Rectum (tissue), 1 donor: ENCODE measurements around a stretch of chr6.

GRCh38 chr6:3741961-3742694 lies 9.4 kb downstream of the PXDC1 start:
- PRO-cap: no peak

DNA sequence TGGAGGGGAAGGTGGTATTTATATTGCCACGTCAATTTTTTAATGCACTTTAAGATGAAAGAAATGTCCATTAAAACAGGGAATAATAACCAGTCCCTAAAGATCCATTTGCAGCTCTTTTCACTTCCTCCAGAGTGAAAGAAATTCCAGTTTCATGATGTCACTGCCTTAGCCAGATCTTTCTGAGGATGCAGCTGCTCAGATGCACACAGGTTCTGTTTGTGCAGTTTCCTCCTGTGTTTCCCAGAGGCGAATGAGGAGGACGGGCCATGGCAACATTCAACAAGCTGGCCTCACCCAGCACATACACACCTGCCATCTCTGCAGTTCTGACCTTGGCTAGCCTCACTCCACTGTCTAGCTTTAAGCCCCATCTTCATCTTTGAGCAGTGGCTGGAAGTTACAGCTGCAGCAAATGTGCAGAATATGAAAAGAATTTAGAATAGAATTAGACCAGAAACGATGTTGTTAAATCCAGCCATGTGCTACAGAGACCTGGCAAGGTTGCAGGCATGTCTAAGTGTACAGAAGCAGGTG lies 34.9 kb downstream of the FAM50B start:
- PRO-cap: no peak

- PRO-cap: no peak
Measured at GRCh38 chr6:3908648-3909640, 59.8 kb downstream of the FAM50B start.

DNA sequence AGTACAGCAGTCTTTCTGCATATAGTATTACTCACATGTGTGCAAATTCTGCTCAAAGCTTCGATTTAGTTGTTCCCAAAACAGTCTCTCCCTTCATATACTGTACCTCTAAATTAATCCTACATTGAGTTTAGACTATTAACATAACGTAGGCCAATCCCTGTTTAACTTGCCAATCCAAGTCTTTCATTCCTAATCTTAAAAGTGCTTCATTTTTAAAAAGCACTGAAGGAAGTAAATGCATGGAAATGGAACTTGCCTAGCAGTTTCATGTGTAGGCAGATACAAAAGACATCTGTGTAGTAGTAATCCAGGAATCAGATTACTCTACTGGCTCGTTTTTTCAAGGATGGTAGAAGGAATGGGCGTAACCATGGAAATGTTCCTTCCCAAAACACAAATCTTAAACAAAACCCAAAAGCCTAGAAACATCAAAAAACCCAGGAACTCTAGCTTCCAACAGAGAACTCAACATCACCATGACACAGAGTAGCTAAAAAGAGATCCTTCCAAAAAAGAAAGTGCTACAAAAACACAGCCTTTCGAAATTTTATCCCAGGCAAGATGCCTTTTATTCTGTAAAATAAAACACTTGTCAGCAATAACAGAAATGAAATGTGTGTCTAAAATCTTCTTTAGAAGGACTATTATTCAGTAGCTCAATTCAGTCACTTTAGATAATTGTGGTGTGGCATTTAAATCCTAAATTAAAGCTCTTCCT lies 24.0 kb upstream of the PRPF4B start:
- PRO-cap: no peak

DNA sequence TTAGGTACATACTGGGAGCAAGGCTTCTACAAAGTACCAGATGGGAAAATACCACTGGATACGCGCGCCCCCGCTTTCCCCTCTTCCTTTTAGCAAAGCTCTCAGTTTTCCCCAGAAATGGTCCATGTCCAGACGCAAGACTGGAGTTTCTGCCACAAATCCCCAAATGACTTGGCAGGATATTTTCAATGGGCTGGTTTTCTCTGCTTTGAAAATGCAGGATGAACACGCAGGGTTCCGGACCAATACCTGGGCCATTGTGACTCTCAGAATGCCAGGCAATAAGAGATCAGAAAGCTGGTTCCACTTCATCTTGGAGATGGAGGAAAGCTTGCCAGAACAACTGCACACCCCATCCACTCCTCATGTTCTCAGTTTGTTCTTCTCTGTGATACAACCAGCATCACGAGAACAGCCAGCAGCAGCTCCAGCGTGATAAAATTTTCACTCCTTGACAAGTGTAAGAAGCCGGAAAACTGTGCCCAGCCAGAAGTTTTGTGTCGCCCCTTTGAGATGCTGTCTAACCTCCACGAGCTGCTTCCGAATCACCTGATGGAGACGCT lies 8.3 kb upstream of the FAM217A start:
- PRO-cap: no peak

GRCh38 chr6:4133745-4134568 lies 1.4 kb downstream of the ECI2 start:
- PRO-cap: no peak

DNA sequence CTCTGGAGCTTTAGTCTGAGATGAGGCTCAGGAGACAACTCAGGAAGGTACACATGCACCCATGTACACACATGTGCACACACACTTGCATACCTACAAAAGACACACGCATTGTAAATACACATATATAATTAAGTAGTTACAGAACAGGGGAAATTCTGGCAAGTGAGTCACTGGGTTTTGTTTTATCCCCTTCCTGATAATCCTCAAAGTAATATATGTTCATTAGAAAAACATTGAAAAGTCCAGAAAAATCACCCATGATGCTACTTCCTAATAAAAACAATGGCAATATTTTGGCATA lies 115.2 kb upstream of the ECI2 start:
- PRO-cap: unidirectional peak, minus-strand start at position 182 of the sequence

GRCh38 chr6:4281470-4282471 lies 146.4 kb upstream of the ECI2 start:
- PRO-cap: no peak

GRCh38 chr6:4356997-4357513 lies 221.7 kb upstream of the ECI2 start:
- PRO-cap: no peak

DNA sequence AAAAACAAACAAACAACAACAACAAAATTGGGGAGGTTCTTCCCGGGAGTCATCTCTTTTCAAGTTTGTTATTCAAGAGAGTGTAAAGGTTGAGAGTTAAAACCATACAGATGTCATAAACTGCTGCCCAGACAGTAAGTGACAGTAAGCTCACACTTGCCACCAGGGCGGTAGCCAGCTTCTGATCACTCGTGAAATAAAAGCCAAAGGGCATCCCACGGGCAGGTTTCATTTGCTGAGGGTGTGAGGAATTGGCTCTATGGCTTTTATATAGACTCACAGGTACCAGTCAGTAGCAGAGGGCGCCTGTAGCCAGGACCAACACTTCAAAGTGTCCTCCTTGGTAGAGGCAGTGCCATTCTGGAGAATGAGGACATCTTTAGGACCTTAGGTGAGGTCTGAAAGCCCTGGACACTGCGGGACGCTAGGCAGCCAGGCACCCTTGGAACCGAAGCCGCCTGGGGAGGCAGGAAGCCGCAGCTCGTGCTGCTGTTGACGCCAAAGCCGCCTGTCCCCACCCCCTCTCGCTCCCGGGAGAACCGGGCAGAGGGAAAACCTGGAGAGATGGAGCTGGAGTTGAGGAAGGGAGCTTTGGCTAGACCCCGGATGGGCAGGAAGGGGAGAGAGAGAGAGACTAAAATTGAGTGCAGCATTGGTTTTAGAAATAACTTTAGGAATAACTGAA lies 128.8 kb upstream of the CDYL start:
- PRO-cap: unidirectional peak, minus-strand start at position 456 of the sequence

- PRO-cap: no peak
Measured at GRCh38 chr6:4772705-4773246, 3.4 kb upstream of the CDYL start.

GRCh38 chr6:4781992-4782298 lies 5.7 kb downstream of the CDYL start:
- PRO-cap: unidirectional peak, minus-strand start at chr6:4782129

DNA sequence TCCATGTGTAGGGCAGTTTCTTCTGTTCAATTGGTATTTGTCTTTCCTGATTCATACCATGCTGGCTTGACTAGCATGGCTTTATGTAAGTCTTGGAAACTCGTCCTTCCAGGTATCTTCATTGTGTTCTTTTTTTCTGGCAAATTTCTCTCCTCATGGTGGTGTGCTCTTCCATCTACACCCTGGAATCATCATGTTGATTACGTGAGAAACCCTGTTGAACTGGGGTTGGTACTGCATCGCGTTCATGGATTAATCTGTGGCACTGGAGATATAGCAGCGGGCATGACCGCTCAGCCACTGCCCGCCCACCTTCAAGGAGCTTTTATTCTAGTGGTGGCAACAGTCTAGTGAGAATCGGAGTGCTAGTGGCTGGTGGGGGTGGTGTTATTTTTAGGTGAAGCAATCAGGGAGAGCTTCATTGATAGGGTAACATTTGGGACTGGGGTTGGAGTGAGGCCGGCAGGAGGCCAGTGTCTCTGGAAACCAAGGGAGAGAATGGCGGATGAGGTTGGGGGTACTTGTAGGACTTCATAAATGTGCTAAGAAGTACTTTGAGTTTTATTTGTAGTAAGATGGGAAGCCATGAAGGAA lies 16.9 kb downstream of the CDYL start:
- PRO-cap: no peak

DNA sequence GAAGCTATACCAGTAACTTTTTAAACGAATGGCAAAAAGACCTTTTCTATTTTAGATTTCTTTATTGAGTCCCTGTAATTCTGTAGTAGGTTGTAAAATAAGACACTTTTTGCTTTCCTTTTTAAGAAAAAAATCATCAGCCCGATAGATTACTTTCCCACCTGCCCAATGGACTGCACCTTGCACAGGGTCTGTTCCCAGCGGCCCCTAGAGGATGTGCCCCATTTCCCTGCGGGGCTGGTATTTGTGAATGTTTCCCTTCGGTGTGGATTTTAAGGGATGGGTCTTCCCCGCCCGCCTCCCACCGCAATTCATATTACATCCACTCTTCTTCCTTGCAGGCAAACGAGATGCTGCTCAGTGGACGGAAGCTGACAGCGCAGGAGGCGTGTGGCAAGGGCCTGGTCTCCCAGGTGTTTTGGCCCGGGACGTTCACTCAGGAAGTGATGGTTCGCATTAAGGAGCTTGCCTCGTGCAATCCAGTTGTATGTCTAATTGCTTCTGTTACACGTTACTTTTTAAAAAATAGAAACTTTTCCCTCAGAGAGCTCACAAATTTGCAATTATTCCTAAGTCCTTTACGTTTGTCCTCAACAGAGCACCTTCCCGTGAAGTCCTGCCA lies 51.8 kb downstream of the RPP40 start:
- PRO-cap: unidirectional peak, minus-strand start at position 300 of the sequence

DNA sequence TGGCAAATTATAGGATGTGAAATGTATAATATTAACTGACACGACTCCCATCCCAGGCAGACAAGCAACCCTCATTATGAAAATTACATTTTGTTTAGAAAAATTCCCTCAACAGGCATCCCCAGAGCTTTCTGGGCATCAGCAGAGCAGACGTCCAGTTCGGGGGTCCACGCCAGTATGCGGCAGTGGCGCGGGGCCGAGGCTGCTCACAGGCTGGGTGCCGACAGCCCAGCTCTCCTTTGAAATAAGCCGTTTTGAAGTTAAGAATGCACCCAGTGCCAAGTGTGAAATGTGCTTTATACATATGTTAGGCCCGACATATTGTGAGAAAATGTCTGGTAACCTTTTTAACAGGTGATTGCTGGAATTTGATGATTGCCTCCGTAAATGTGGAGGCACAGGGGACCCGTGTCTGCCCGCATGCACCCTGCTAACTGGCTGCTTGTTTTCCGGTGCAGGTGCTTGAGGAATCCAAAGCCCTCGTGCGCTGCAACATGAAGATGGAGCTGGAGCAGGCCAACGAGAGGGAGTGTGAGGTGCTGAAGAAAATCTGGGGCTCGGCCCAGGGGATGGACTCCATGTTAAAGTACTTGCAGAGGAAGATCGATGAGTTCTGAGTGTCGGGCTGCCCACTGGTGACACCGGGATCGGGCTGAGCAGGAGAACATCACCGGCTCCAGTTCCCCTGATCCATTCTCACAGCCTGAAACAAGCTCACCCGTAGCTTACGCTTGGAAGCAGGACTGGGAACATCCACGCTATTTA lies 50.2 kb downstream of the RPP40 start:
- PRO-cap: no peak

GRCh38 chr6:5061071-5061530 lies 24.0 kb upstream of the PPP1R3G start:
- PRO-cap: no peak

- PRO-cap: no peak
Measured at GRCh38 chr6:5506935-5507681, 245.8 kb downstream of the FARS2 start.

- PRO-cap: no peak
Measured at GRCh38 chr6:5701084-5701772, 305.5 kb downstream of the NRN1 start.

- PRO-cap: no peak
Measured at GRCh38 chr6:5764252-5764983, 242.3 kb downstream of the NRN1 start.

GRCh38 chr6:6001715-6002921 lies 4.6 kb downstream of the NRN1 start:
- PRO-cap: no peak